Breast epithelium (tissue), 2 donors: ENCODE data around the gene HOXA1.

DNA sequence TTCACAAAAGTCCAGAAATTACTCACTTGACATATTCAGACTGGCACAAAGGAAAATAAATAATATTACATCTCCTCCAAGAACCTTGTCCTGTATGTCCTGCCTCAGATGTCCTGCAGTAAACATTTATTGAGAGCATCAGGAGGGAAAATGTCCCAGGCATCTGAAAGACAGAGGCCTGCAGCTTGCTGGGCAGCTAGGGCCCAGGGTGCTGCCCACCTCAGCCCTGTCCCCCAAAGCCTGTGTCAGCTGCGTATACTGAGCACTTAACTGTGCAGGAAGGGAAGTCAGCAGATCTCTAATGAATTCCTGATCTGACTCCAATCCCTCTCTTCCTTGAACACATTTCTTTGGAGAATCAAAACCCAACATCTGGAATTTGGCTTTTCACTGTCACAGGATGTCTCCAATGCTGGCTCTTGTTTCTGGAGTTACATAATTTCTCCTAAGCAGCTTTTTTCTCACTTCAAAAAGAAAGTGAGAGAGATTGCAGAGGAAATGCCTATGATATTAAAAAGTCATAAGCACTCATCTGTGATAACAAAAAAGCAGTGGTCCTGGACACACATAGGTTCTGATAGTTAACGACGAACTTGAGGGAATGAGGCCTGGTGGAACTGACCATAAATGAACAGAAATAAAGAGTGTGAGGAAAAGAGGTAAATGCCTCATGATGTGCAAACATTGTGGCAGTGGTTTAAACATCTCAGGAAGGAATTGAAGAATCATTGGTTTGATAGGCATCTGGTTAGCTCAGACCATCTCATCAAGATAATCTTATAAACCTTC is 364.6 kb upstream of the NFE2L3 start:
- PRO-cap = no peak
- RAMPAGE, long total RNA, 2 experiments = no peak in any of the 2 experiments

DNA sequence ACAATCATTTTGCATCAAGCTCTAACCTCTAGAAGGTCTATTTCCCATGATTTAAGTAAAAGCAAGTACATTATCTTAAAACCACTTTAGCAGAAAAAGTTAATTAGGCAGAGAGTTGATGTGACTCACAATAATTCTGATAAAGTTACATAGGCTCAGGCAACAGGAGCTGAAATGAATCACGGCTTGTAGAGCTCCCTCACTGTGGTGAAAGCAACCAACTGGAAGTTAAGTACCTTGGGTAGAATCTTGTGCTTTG is 68.9 kb upstream of the NFE2L3 start:
- PRO-cap = no peak
- RAMPAGE, long total RNA, 2 experiments = no peak in any of the 2 experiments

DNA sequence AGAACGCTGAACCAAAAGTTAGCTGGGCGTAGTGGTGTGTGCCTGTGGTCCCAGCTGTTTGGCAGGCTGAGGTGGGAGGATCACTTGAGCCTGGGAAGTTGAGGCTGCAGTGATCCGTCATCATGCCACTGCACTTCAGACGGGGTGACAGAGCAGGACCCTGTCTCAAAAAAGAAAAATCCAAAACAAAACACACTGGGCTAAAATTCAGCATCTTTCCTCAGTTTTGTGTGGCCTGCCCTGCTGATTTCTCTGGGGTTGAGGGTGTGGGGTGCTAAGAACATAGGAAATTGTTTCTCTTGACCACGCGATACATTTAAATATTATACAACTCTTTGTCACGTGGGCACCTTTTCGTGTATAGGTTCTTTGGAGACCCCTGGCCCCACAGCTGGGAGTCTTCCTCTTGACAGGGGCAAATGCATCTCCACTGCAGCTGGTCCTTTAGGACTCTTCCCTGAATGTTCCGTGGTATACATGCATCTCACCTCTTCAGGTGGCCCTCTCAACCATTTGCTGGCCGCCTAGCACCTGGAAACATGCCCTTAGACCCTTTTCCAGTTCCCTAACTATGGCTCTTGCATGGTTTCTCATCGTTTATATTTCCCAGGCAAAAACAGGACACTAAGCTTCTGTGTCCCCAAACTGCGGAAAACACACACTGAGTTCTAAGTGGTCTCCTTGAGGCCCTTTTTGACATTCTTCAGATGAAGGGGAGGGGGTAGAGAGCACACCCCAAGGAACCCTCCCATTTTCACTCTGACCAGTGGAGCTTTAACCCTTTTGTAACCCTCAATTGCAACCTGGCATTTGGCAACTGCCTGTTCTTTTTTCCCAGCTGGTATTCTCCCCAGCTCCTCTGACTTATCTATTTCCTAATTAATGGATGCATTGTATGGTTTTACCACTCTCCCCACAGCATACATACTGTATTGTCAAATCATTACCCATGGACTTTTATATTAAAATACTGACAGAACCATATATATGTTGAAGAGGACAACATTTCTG is 20.7 kb downstream of the HNRNPA2B1 start:
- PRO-cap = no peak
- RAMPAGE, long total RNA, 2 experiments = no peak in any of the 2 experiments

DNA sequence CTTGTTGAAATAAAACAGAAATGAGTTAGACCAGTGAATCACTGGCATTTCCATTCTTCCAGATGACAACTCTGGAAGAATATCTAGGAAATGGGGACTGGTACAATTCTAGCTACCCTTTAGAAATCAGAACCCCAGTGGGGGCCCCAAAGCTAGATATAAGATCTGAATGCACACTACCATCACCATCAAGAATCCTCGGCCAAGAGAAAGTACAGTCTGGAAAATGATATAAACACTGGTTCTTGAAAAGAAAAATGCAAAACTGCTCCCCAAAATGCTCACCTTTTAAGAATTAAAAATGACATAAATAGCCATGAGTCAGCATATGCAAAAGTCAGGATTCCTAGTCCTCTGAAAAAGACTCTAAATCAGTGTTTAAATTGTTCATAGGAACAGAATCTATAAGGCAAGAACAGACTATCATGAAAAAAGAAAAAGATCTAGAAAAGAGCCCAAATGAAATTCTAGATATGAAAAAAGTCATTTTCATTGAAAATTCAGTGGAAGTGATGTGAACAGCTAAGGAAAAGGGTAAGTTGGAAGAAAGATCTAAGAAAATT is 19.1 kb downstream of the HNRNPA2B1 start:
- PRO-cap = no peak
- RAMPAGE, long total RNA, 2 experiments = no peak in any of the 2 experiments

DNA sequence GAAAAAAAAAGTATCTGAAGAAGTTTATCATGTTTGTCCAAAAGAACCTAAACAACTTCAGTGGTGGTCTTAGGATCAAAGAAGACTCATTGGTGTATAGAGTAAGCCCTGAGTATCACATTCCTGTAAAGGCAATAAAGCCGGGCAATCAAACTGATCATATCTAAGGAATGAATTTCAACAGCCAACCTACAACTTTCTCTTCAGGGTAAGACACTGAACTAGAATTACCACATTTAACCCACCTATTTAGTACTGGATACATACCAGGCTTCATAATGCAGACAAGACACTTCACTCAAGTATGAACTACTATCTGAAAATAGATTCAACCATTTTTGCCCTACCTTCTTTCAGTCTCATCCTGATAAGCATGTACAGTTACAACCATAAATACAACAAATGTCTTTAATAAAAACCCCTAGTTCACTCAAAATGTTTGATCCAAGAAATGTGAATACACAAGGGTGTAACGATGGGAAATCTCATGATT is 10.0 kb downstream of the HNRNPA2B1 start:
- PRO-cap = no peak
- RAMPAGE, long total RNA, 2 experiments = no peak in any of the 2 experiments

- PRO-cap = no peak
- RAMPAGE, long total RNA, 2 experiments = no peak in any of the 2 experiments
Measured at GRCh38 chr7:26191042-26191808, 9.3 kb downstream of the HNRNPA2B1 start.

GRCh38 chr7:26658642-26658999 is 205.8 kb downstream of the SKAP2 start:
- PRO-cap = no peak
- RAMPAGE, long total RNA, 2 experiments = no peak in any of the 2 experiments

GRCh38 chr7:27095596-27096791 is at the start of gene HOXA1:
HOXA1 (minus strand) TSS chr7:27096000.
- PRO-cap = bidirectional peak, plus-strand start at chr7:27096226, minus-strand start at chr7:27095953; unidirectional peak, plus-strand start at chr7:27096556
- RAMPAGE, long total RNA, 2 experiments = start-site peak on the plus strand in 1 of 2 experiments, at chr7:27096105-27096238 at its widest, 328 reads per replicate

GRCh38 chr7:27096792-27097891 is 1.3 kb upstream of the HOXA1 start:
- PRO-cap = bidirectional peak, plus-strand start at chr7:27096988, minus-strand start at chr7:27096933
- RAMPAGE, long total RNA, 2 experiments = no peak in any of the 2 experiments

DNA sequence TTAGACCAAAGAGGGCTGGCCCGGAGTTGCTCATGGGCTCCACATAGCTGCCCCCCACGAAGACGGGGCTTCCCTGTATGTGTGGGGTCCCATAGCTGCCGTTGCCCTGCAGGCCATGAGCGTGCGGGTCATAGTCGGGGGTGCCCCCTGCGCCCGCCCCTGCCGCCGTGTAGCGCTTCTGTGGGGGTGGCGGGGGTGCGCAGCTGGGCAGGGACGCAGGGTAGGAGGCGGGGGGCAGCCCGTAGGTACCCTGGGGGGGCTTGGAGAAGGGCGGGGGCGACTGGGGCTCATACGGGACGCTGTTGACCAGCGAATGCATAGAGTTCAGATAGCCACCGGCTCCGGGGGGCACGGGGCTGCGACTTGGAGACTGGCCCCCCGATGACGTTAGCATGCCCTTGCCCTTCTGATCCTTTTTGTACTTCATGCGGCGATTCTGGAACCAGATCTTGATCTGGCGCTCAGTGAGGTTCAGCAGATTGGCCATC is 5.7 kb upstream of the HOXA2 start:
- PRO-cap = no peak
- RAMPAGE, long total RNA, 2 experiments = no peak in any of the 2 experiments

- PRO-cap = bidirectional peak, plus-strand start at chr7:27108826, minus-strand start at chr7:27108722
- RAMPAGE, long total RNA, 2 experiments = start-site peak on the minus strand in 1 of 2 experiments, at chr7:27108694-27108751 at its widest, 24 reads per replicate
Measured at GRCh38 chr7:27108579-27109473, 6.3 kb upstream of the HOXA2 start.

GRCh38 chr7:27143938-27144696 is 636 bp upstream of the HOXA5 start:
- PRO-cap = no peak
- RAMPAGE, long total RNA, 2 experiments = no peak in any of the 2 experiments

- PRO-cap = no peak
- RAMPAGE, long total RNA, 2 experiments = no peak in any of the 2 experiments
Measured at GRCh38 chr7:27154739-27155386, 1.6 kb downstream of the HOXA7 start.

DNA sequence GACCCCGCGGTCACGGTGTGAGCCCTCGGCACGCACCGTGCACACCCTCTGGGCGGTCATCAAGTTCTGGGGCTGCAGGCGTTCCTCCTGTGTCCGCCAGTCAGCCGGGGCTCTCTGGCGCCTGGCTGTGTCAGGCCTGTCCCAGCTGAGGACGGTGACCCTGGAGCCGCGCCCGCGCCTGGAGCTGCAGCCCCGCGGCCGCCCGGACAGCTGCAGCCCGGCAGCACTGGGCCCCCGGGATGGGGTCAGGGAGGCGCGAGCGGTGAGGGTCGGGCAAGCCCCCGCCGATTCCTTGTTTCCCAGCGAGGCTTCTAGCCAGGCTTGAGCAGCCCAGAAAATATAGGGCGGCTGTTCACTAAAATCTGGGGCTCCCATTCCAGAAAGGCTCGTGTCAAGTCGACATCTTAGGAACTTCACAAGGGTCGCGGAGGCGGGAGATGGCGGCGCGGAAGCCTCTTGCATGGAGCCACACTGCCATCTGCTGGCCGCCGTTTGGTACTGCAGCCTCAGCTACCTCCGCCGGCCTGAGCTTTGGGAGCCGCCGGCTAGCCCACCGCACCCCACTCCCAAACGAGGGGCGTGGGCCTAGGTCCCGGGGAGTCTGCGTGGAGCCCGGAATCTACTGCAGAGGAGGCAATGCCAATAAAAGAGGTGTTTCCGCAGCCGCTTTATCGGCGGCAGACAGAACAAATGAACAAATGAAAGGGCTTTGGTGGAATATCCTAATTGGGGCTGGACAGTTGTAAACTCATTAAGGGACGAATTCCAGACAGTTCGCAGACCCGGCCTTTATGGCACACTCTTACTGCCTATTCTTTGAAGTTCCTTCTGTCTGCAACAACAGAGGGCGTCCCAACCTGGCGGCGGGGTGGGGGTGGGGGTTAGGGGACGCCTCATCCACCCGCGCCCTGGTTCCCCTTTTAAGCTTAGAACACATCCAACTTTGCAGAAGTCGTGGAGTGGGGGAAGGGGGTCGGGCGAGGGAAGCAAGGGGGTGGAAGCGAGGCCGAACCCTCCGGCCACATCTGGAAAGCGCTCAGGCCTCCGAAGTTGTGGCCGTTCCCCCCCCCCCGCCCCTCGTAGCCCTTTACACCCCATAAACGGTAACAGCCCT is 4.3 kb downstream of the HOXA9 start:
- PRO-cap = no peak
- RAMPAGE, long total RNA, 2 experiments = no peak in any of the 2 experiments

GRCh38 chr7:27163323-27163600 is 2.1 kb downstream of the HOXA9 start:
- PRO-cap = no peak
- RAMPAGE, long total RNA, 2 experiments = no peak in any of the 2 experiments

- PRO-cap = no peak
- RAMPAGE, long total RNA, 2 experiments = no peak in any of the 2 experiments
Measured at GRCh38 chr7:27167004-27167637, 1.8 kb upstream of the HOXA9 start.

DNA sequence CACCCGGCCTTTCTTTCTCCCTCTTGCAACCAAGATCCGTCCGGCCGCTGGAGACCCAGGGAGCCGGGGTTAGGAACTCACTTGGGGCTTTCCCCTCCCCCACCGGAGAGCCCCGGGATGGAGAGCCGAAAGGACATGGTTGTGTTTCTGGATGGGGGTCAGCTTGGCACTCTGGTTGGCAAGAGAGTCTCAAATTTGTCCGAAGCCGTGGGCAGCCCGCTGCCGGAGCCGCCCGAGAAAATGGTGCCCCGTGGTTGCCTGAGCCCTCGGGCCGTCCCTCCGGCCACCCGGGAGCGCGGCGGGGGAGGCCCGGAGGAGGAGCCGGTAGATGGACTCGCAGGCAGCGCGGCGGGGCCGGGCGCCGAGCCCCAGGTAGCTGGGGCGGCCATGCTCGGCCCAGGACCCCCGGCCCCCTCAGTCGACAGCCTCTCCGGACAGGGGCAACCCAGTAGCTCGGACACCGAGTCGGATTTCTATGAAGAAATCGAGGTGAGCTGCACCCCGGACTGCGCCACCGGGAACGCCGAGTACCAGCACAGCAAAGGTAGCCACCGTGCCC is 391 bp downstream of the EVX1 start:
- PRO-cap = no peak
- RAMPAGE, long total RNA, 2 experiments = no peak in any of the 2 experiments

DNA sequence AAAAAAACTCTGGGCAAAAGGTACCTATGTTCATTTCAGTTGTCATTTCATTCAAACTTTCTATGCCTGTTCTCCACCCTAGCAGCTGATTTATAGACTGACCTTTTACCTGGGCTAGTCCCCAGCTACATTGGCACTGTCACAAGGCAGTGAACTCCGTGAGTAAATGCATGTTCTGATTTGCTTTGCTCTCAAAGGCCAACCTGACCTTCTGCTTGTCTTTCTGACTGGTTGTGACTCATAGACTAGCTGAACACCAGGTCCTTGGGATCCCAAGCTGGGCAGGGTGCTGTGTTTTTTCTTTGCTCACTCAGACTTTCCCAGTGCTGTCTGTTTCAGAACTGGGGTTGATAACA is 34.9 kb downstream of the EVX1 start:
- PRO-cap = no peak
- RAMPAGE, long total RNA, 2 experiments = no peak in any of the 2 experiments

DNA sequence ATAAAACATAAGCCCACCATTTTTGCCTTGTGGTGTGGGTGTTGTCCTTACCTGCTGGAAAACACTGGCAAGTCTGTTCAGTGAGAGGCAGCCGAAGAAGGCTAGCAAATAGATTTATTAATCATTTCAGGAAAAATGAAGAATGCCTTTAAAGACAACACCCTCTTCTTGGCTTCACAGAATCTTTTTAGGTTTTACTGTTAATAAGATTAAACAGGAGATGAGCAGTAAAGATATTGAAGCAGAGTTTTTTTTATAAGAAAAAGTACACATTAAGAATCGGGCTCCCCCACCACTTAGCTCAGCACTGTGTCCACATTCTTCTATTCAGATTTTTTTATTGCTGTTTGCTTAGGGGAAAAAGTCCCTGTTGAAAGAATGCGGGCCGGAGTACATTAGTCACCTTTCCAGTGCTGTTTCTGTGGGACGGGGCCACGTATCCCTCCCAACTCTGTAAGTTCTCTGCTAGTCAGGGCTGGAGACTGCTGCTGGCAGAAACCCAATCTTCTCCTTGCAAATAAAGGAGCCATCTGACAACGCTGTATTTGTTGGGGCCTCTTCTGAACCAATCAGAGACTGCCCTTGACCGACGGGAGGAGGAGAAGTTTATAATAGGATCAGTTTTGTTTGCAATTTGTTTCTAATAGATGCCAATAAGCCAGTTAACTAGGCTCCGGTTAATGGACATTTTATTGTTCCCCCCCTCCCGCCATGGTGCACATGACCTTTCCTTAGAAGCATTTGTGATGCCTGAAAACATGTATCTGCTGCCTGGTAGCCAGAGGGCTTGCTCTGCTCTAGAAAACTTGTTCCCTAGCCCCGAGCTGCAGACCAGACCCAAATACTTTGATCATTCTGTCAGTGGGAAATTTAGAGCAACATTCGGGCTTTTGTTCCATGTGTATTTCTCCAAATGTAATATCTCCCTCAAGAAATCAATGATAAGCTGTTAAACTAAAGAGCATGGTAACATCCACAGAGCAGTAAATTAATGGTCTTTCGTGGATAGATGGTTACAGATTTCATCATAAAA is 104.4 kb downstream of the EVX1 start:
- PRO-cap = no peak
- RAMPAGE, long total RNA, 2 experiments = no peak in any of the 2 experiments

- PRO-cap = no peak
- RAMPAGE, long total RNA, 2 experiments = no peak in any of the 2 experiments
Measured at GRCh38 chr7:27735742-27736198, 4.2 kb upstream of the TAX1BP1 start.